ENCODE results near the genes FAM76A, PTAFR and TRNAU1AP.

- PRO-cap: no peak
These were observed 43.7 kb downstream of the AHDC1 start for GRCh38 chr1:27560121-27560746.

- PRO-cap: bidirectional peak, plus-strand start at chr1:27562341, minus-strand start at chr1:27562177
These were observed 41.8 kb downstream of the AHDC1 start for GRCh38 chr1:27562093-27562592.

DNA sequence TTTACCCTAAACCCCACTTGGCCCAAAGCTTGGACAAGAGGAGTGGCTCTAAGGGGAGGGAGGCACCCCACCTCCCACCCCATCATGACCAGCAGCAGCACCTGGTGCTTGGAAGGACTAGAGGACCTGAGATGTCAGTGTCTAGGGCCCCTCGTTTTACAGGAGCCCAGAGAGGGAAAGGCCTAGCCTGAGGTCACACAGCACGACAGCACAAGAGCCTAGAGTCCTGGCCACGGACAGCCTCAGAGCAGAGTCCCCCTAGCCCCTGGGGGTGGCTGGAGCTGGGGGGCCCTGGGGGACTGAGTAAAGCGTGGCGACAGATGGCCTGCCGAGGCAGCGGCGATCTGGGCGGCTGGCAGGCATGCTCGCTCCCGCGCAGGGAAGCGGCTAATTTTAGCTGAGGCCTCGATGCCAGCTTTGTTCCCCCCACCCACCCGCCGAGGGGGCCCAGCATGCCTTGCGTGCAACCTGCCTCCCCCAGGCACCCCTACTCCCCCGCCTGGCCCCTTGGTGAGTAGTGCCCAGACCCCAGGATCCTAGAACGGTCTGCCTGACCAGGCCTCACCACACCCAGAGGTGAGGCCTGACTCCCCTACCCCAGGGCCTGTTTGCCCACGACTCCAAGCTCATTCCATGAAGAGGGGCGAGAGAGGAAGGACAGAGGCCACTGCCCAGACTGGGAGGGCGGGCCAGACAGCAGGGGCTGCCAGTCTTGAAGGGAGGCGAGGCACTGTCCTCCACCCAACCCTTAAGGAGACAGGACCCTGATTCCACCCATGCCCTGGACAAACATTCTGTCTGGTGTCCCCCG lies 39.0 kb downstream of the AHDC1 start:
- PRO-cap: no peak

GRCh38 chr1:27577468-27577829 lies 26.5 kb downstream of the AHDC1 start:
- PRO-cap: no peak

- PRO-cap: no peak
These were observed 22.2 kb downstream of the AHDC1 start for GRCh38 chr1:27581570-27582242.

- PRO-cap: no peak
These were observed 11.6 kb downstream of the FGR start for GRCh38 chr1:27623094-27624049.

DNA sequence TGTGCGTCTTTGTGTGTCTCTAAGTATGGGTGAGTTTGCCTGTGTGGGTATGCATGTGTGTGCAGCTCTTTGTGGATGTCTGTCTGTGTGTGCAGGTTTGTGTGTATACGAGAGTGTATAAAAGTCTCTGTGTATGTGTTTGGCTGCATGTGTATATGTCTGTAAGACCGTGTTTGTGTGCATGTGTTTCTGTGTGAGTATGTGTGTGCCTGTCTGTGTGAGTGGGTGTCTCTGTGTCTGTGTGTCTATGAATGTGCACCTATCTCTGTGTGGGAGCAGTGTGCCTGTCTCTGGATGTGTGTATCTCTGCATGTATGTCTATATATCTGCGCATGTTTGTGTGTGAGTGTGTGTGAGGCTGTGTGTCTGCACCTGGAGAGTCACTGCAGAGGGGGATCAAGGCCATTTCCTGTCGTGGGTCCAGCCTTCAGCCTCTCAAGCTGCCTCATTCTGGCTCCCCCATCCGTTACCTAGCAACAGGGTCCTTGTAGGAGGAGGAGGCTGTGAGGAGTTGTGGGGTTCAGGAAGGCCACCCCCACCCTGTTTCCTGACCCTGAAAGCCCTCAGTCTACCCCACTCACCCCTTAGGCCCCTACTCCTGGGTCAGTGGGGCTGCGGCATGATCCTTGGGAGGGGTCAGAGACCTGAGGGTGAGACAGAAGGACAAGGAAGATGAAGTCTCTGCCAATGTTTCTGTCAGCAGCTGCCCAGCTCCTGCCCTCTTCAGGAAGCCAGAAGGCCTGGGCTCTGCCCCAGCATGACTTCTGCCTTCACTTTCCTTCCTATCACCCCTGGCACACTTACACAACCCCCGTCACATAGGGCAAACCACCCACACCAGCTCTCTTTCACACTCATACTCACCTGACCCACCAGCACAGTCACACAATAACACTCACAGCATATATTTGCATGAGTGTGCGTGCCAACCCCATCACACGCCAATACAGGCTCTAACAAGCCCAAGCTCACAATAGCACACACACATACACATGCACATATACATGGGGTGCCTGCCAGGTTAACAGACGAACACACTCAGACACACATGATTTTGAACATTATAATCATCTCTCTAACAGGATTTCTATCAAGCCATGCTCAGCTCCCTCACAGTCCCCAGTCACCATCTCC lies 10.1 kb downstream of the FGR start:
- PRO-cap: no peak

DNA sequence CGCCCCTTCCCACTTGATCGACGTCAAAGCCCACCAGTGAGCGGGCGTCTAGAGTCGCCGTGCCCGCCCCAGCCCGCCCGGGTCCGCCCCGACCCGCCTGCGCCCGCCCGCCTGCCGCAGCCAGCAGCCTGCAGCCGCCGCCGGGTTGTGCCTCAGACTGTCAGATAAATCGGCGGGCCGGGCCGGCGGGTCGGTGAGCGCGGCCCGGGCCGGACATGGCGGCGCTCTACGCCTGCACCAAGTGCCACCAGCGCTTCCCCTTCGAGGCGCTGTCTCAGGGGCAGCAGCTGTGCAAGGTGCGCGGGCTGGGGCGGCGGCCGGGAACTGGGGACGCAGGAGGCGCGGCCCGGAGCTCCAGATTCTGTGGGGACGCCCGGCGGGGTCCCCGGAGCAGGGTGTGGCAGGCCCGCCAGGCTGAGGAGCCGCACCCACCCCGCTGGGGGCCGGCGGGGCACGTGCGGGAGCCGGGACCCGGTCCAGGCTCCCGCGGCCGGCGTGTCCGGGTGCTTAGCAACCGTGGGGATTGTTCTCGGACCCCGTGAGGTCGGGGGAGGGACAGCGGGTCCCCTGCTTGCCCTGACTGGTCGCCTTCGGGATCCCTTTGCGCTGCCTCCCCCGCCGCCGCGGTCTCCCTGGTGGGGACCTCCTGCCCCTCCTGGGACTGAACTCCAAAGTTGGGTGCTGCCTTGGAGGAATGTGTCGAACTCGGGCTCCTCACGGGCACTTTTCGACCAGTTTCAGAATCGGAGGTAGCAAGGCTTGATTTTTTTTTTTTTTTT lies at the start of gene FAM76A:
TSS of gene FAM76A (plus strand) at position 96 of the 779 bp plus-strand sequence.
- PRO-cap: bidirectional peak, plus-strand start at position 155 of the sequence, minus-strand start outside the sequence; bidirectional peak, plus-strand start at position 364 of the sequence, minus-strand start at position 326 of the sequence

DNA sequence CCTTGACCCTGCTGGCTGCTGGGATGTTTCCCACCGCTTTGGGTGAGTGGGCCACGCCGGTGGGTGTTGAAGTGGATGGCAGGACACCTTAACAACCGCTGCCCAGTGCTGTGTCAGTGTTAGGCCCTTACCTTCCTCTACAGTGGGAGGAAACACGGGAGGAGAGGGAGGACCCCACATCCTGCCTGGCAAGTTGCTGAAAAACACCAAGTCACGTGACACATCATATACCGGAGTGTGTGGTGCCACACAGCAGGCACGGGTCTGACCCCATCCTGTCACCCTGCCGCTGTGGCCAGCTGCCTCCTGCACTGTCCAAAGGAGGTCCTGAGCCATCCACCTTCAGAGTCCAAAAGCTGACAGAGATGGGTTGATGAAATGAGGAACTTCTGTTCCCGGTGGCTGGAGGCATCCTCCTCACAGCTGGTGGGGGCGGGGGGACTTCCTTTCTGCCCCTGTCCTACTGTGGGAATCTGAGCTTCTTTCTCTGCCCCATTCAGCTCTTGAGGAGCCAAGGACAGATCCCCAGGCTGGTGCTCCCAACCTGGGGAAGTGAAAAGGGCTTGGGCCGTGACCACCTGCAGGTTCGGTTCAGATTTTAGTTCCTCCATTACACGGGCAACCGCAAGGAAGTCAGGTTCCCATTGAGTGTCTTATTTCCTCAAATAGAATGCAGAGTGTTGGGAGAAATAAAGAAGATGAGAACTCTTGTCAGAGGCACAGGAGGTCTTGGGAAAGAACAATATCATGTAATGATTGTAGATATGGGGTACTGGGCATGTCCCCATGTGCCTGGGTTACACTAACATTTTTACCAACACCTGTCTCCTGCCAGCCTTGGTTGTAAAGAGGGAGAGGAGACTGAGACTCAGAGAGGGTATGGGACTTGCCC lies 3.1 kb upstream of the THEMIS2 start:
- PRO-cap: no peak

- PRO-cap: no peak
These were observed 1.1 kb upstream of the XKR8 start for GRCh38 chr1:27958541-27959133.

DNA sequence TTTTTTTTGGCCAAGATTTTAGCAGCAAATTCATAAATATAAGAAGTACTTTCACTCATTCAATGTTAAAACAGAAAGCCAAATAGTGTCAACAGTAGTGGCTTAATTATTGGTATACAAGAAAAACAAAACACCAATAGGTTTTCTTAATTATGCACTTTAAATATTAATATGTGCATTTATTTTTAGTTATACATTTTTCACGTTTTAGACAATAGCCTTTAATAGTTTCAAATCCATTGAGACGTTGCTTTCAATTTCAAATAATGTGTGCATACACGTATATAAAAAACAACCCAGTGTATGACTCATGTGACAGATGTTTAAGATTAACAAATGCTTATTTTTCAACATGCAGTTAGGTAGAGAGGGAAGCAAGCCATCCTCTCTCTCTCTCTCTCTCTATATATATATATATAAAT lies 24.4 kb downstream of the EYA3 start:
- PRO-cap: no peak

- PRO-cap: bidirectional peak, plus-strand start at chr1:28176821, minus-strand start at chr1:28176659
These were observed at the start of gene PTAFR for GRCh38 chr1:28176514-28177485. TSS of gene PTAFR (minus strand) at chr1:28176690.

- PRO-cap: no peak
These were observed 954 bp downstream of the PHACTR4 start for GRCh38 chr1:28370405-28370982.

GRCh38 chr1:28552308-28553375 lies at the start of gene TRNAU1AP:
TSS of gene TRNAU1AP (plus strand) at chr1:28553085.
- PRO-cap: bidirectional peak, plus-strand start at chr1:28553085, minus-strand start at chr1:28552884

DNA sequence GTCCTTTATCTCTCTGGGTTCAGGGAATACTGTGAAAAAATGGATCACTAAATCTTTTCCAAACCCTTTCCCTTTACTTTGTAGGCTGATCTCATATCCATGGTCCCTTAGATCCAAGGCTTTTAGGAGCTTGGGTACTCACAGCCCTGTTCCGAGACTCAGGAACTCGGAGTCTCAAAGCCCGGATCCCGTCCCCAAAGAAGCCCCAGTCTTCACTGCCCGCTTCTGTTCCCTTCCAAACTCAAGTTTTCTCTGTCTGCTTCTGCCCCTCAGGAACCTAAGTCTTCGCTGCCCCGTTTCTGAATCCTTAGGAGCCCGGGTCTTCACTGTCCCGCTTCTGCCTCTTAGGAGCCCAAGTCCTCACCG lies 607 bp downstream of the TAF12 start:
- PRO-cap: no peak

DNA sequence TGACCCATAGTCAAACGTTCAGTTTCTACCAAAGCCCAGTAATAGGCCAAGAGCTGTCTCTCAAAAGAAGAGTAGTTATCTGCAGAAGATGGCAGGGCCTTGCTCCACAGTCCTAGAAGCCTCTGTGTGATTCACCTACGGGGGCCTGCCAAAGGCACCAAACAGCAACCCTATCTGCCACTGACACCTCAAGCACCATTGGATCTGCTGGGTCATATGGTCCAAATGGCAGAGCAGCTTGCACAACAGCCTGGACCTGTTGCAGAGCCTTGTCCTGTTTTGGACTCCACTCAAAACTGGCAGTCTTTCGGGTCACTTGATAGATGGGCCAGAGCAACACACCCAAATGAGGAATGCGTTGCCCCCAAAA lies 12.7 kb upstream of the GMEB1 start:
- PRO-cap: no peak

DNA sequence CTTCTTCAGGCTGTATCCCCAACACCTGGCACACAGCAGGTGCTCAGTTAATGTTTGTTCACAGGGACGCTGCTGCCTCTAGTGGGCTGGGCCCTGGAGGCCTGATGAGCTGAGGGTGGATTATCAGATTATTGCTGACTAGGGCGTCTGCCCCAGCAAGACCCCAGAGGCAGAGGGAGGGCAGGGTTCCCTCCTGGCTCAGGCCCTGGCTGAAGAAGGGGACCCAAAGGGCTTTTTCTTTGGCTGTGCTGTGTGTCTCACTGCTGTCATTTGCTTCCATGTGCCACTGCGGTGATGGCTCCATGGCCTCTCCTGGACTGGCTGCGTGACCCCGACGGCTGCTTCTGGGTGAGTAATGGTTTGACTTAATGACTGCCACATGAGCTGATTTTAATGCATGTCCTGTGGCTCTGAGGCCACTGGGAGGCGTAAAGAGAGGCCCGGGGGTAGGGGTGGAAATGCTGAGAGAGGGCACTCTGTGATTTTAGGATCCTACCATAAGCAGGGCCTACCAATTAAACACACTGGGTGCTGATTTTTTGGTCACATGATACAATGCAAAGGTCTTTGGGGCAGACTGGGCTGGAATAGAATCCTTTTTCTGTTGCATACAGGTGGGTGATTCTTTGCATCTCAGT lies 20.8 kb upstream of the EPB41 start:
- PRO-cap: no peak

- PRO-cap: no peak
These were observed 40.6 kb downstream of the TMEM200B start for GRCh38 chr1:29083217-29083474.

- PRO-cap: unidirectional peak, minus-strand start at chr1:29148828; unidirectional peak, minus-strand start at chr1:29149184
These were observed 25.0 kb upstream of the TMEM200B start for GRCh38 chr1:29148284-29149525.

DNA sequence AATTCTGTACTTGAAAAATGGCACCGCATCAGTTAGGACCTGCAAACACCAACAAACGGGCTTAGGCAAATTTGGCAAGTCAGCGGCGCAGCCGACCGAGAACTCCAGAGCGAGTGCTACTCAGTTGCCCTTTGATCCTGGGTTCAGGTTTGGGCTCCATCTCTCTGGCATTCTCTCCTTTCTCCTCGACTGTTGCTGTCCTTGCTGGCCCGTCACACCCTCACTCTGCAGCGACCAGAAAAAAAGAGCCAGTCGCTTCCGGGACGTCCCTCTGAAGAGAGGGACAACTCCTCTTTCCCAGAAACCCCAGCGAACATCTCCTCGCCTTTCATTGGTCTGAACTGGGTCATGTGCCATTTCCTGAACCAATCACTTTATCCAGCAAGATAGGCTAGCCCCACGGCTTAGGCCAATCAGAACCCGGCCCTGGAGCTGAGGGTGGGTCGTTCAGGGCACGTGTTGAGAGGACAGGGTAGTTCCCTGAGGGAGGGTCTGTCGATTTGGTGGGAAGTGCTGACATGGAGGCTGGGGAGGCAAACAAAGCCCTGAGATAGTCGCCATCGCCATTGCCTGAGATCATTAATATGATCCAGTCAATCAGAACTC lies 113.6 kb downstream of the PTPRU start:
- PRO-cap: no peak